ENCODE measurements around a stretch of chr10.

DNA sequence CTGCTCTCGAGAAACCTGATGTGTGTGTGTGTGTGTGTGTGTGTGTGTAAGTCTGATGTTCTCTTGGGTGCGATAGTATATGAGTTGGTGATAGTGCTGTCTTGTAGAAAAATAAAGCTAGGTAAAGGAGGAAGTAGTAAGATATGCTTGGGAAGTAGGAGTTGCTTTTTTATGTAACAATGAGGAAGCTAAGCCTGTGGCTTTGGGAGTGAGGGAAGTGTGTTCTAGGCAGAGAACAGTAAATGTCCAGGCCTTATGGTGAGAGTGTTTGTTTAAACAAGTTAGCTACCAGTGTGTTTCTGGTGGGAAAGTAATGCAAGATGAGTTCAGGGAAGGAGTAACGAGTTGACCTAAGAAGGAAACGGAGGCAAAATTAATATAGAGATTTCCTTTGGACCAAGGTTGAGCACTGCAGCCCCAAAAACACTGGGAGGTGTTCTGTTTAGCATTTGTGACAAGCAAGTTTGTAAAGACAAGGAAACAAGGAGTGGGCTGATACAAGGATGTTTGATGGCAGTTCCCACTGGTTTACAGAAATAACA, 26.3 kb downstream of the WAC start:
- RRBS: no CpG with 5 or more reads among the region's 4 CpGs

GRCh38 chr10:28623941-28624609, 53.2 kb upstream of the BAMBI start:
- RRBS: no CpG with 5 or more reads among the region's 7 CpGs

DNA sequence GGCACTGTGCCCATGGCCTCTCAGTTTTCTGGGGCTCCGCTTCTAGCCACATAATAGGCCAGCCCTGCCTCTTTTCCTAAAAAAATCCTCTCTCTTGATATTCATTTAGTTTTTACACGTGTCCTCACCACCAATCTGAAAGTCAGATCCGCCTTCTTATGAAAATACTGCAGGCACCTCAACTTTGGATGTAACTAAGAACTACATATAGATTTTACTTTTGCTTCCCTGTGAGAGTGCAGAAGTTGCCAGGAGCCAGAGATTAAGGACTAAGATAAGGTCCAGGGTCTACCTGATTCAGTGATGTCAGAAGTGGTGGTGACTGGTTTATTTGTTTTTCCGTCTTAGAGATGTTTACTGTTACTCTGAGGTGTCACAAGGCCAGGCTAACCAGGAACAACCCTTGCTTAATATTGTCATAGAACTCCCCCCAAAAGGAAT, 7.8 kb downstream of the BAMBI start:
- RRBS: no CpG with 5 or more reads among the region's 4 CpGs

- RRBS: 25% methylated on average over 3 of the region's 24 CpGs
Observed at GRCh38 chr10:28897526-28898287, 220.4 kb downstream of the BAMBI start.

DNA sequence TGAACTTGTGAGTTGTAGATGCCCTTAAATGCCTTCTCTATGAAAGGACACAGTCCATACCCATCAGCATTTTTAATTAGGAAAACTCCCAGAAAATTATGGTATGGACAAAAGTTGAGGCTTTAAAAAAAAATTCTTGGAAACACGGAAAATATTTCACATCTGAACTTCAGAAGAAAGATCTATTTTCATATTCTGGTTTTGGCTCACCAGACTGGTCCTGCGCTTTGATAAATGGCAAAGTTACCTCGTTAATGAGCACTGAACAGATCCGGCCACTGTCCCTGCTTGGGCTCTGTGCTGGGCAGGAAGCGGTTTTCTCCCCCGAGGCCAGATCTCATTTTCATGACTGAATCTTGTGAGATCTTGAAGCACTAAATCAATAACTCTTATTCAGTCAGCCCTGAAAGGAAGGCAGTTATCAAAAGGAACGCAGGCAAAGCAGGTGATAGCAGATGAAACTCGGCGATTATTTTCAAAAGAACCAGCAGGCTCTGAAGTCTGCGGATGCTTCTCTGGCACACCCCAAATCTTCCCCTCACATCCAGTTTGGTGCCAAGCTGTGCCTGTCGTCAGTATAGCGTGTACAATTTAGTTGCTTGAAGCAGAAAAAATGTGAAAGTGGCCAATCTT, 228.6 kb downstream of the BAMBI start:
- RRBS: no CpG with 5 or more reads among the region's 12 CpGs

- RRBS: no CpG with 5 or more reads among the region's 18 CpGs
Observed at GRCh38 chr10:29367030-29367546, 78.2 kb downstream of the LYZL1 start.

DNA sequence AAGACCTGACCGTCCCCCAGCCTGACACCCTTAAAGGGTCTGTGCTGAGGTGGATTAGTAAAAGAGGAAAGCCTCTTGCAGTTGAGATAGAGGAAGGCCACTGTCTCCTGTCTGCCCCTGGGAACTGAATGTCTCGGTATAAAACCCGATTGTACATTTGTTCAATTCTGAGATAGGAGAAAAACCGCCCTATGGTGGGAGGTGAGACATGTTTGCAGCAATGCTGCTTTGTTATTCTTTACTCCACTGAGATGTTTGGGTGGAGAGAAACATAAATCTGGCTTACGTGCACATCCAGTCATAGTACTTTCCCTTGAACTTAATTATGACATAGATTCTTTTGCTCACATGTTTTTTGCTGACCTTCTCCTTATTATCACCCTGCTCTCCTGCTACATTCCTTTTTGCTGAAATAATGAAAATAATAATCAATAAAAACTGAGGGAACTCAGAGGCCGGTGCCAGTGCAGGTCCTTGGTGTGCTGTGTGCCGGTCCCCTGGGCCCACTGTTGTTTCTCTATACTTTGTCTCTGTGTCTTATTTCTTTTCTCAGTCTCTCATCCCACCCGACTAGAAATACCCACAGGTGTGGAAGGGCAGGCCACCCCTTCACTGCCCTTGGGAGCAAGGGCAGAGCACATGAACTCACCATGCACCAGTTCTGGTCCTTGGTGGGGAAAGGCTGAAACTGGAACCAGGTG, 138.4 kb downstream of the LYZL1 start:
- RRBS: no CpG with 5 or more reads among the region's 8 CpGs

- RRBS: no CpG with 5 or more reads among the region's 10 CpGs
Observed at GRCh38 chr10:29477237-29477853, 157.4 kb downstream of the SVIL start.

DNA sequence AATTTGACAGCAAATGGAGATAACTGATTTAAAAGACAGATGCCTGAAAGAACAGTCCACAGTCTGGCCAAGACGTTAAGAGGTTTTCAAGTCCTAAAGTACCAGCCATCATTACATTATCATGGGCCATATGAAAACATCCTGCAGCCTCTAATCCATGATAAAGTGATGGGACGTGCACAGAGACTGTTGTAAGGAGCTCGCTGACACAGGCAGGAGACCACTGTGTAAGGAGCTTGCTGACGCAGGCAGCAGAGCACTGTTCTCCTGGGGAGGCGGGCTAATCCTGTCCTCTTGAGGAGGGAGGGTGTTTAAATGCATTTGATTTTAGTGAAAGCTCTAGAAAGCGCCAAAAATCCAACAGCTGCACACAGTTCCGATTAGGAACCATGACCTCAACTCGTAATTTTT, 16.9 kb downstream of the SVIL start:
- RRBS: no CpG with 5 or more reads among the region's 8 CpGs

DNA sequence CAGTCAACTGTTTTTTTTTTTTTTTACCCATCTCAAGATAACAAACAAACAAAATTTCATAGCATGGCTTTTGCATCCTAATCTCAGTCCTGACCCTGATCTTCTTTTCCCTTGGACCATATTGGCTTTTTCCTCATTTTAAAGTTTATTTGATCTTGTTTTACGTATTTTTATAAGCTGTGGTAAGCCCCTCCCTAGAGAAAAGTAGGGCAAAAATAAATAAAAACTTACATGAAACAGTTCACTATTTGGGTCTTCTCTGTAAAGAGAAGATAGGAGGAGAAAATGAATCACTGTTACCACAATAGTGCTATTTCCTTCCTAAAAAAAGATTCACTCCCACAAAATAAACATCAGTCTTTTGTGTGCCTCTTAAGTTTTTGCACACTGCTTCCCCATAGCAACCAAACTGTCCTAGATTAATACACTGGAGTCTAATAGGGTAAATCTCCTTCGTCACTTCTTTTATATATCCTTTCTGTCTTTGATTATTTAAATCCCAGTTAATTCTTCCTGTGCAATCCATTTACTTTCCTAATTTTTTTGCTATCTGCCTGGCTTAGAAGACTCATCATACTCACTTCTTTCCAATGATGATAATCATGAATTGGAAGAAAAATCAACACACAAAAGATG, 1.4 kb upstream of the SVIL start:
- RRBS: no CpG with 5 or more reads among the region's 2 CpGs

- RRBS: no CpG with 5 or more reads among the region's 5 CpGs
Observed at GRCh38 chr10:29692147-29692610, 57.4 kb upstream of the SVIL start.

DNA sequence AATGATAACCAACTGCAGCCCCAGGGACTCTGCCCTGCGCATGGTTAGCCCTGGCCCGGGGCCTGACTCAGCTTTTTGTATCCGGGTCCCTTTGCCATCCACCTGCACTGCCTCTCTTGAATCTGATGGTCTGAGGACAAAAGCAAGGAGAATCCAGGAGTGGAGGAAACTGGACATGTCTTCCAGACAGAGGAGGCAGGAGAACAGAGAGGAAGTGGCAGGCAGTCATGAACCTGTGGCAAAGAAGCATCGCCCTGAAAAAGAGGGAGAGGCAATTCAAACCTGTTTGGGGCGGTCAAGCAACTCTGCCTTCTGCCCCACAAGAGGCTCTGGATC, 147.6 kb upstream of the SVIL start:
- RRBS: no CpG with 5 or more reads among the region's 5 CpGs

DNA sequence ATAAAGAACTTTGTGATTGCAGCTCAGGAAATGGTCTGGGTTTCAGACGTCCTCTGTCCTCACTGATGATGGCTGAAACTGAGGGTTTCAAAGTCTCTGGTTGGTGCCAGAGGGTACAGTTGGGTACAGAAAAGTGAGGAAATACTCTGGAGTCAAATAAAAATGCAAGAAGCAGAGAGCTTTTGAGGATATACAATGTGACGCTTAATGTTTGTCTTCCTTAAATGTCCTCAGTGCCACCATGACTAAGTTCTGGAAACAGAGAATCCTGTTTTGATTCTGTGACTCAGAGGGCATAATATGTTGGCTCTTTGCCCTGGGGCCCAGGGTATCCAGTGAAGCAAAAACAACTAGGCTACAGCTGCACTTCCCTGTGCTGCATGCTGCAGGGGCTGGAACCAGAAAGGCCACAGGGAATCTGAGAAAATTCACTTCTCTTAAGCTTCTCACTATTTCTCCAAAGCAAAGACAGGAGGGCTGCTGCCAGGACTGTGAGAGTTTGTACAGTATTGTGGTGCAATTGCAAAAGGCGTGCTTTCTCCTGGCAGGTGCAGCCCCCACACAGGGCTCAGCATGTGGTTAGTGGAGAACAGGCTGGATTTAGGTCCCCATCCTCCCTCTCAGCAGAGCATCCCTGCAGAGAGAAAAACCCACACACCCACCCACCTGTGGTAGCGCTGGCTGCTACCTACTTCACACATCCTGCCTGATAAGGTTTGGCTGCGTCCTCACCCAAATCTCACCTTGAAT, 169.5 kb upstream of the SVIL start:
- RRBS: no CpG with 5 or more reads among the region's 5 CpGs

DNA sequence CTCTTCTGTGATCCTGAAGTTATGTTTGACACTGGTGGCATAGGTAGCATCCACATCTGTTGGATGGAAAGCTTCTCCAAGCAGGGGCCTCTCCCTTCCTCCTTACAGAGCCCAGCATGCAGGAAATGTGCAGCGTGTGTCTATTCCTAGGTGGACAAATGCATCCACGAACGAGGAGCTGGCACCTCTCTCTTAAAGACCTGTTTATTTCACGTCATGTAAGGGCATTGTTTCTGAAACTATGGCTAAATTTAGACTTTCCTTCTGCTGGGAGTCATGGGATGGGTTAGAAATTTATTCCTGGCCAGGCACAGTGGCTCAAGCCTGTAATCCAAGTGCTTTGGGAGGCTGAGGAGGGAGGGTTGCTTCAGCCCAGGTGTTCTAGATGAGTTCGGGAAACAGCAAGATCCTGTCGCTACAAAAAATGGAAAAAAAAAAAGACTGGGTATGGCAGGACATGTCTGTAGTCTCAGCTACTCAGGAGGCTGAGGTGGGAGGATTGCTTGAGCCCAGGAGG, 208.4 kb upstream of the SVIL start:
- RRBS: no CpG with 5 or more reads among the region's 6 CpGs

- RRBS: no CpG with 5 or more reads among the region's 5 CpGs
Observed at GRCh38 chr10:29853787-29854469, 205.5 kb downstream of the JCAD start.

GRCh38 chr10:29858170-29859045, 201.0 kb downstream of the JCAD start:
- RRBS: no CpG with 5 or more reads among the region's 11 CpGs

- RRBS: no CpG with 5 or more reads among the region's 11 CpGs
Observed at GRCh38 chr10:29877686-29878416, 181.5 kb downstream of the JCAD start.

DNA sequence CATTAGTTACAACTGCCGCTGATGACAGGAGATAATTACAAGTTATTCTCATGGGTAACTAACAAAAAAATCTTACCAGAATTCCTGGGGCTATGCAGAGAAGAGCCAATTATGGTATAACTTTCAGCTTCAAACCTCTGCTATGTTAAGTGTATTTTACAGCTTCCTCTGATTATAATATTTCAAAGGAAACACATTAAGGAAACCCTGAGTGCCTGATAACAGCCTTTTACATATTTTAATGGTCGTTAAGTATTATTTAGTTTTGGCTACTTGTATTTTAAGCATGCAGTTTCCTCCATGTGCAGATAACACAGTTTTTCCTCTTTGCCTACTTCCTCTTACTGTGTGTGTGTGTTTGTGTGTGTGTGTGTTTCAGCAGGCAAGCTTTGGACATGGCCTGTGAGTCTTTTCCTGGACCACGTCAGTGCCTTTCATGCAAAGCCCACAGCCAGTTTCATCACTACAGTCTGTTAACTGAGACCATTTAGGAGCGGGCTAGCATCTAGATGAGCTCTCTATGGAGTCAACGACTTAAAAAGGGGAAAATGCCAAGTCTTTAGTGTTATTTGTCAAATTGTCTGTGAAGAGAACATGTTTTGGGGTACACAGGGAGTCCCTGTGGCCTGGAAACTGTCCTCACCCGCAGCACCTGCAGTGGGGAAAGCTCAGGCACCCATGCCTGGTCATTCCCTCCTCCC, 17.6 kb downstream of the JCAD start:
- RRBS: no CpG with 5 or more reads among the region's 6 CpGs

DNA sequence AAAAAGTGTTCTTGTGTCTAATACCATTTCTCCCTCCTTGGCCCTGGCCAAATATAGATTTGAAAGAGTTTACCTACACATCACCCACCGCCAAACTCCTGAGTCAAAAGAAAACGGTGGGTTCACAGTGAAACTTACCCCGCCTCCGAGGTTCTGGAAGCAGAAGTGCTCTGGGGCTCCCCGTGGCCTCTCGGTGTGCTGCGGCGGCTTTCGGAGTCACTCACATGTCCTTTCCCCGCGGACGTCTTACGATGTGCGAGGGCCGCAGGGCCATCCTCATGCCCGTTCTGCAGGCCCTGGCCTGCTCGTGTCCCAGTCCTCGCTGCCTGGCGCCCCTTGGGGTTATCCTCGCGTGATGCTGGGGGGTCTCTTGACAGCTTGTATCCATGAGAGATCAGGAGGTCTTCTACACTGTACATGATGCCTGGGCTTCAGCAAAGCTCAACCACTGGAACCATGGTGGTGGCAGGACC, 12.0 kb downstream of the JCAD start:
- RRBS: no CpG with 5 or more reads among the region's 21 CpGs

DNA sequence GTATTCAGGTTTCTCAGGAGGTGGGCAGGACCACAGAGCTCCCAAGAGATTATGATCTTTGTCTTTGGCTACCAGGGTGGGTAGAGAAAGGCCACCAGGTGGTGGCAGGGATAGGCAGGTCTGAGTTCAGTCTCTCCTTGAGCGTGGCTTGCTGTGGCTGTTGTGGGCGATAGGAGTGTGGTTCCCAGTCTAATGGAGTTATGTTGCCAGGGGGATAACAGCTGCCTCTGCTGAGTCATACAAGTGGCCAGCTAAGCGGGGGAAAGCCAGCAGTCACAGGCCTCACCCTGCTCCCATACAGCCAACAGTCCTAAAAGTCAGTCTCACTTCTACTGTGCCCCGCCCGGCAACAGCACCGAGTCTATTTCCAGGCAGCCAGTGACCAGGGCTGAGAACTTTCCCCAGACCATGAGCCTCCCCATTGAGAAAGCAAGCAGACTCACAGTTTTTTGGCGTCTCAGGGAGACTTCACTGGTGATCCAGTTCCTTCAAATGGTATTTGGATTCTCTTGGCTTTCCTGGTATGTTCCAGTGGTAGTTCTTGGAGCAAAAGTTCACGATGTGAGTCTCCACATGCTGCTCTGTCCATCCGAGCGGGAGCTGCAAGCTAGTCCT, 92.7 kb upstream of the JCAD start:
- RRBS: no CpG with 5 or more reads among the region's 10 CpGs

Data from cardiac fibroblast (primary cell).